H1 (cell line): ENCODE measurements around a stretch of chr17.

DNA sequence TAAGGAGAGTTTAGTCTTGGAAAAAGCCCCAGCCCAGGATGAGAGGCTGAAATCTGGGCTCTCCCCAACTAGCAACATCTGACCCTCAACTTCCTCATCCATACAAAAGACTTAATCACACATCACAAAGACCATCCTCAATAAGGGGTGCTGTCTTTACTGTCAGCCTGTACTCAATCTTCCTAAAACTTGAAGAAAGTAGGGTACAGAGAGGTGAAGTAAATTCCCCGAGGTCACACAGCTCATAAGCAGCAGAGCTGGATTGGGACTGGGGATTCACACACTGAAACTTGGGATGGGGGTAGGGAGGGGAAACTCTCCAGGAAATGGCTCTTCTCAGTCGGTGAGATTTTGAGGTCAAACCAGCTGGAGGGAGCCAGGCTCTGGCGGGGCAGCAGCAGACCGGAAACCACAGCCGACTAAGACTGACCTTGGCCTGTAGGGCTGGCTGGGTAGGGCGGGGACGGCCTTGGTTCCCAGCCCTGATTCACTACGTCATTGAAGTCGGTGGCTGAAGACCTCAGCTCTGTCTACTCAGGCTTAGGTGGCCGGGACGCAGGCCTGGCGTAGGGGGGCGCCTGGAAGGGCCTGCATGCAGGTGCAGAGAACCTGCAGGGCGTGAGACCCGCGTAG lies 11.6 kb upstream of the SLC4A1 start:
- RRBS = no CpG with 5 or more reads among the region's 16 CpGs
CAGE:
- cytosol, long polyA plus RNA = no peak
- long polyA plus RNA = no peak
- nucleus, long polyA plus RNA = no peak

DNA sequence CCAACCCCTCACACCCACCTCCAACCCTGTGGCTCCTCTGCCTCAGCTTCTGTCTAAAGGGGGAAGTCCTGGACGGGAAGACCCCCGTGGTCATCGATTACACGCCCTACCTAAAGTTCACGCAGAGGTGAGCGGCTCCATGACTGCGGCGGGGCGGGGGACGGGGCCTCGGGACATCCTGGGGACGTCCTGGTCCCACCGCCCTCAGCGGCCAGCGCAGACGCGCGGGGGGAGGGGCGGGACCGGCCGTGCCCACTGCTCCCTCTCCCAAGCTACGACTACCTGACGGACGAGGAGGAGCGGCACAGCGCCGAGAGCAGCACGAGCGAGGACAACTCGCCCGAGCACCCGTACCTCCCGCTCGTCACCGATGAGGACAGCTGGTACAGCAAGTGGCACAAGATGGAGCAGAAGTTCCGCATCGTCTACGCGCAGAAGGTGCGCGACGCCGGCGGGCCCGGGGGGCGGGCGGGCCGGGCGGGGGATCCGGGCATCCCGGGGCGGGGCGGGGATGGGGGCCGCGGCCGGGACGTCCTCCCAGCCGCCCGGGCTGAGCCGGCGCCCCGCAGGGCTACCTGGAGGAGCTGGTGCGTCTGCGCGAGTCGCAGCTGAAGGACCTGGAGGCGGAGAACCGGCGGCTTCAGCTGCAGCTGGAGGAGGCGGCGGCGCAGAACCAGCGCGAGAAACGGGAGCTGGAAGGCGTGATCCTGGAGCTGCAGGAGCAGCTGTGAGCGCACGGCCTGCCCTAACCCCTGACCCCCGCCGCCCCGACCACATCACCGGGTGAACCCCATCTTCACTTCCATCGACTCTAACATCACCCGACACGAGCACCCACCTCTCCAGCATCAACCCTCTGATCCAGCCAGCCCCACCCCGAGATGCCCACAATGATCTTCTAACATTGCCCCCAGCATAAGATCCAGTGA lies 6.7 kb downstream of the RUNDC3A start:
- RRBS = under 1% methylated on average over 8 of the region's 86 CpGs
CAGE:
- cytosol, long polyA plus RNA = no peak
- long polyA plus RNA = no peak
- nucleus, long polyA plus RNA = start-site peak on the minus strand centred at position 440 of the sequence, 40 bp wide, 11 reads; start-site peak on the minus strand centred at position 588 of the sequence, 97 bp wide, 12 reads

DNA sequence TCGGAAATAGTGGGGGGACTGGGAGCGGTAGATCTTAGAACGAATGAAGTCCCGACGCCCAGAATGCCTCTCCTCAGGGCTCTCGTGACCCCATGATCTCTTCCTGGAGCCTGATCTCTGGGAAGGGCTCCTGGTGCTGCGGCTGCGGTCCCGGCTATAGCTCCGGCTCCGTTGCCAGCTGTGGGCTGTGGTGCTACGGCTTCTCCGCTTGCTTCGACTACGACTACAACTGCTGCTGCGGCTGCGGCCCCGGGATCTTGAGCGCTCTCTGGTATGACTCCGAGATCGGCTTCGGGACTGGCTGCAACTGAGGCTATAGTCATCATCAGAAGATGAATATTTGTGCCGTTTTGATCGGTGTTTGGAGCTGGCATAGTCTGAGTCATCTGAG lies 9.5 kb upstream of the ITGA2B start:
- RRBS = 96% methylated on average over 7 of the region's 24 CpGs
CAGE:
- cytosol, long polyA plus RNA = no peak
- long polyA plus RNA = no peak
- nucleus, long polyA plus RNA = no peak

GRCh38 chr17:44804265-44804703 lies 25.8 kb downstream of the GJC1 start:
- RRBS = no CpG with 5 or more reads among the region's 3 CpGs
CAGE:
- cytosol, long polyA plus RNA = no peak
- long polyA plus RNA = no peak
- nucleus, long polyA plus RNA = no peak

GRCh38 chr17:44850704-44851592 lies 3.3 kb downstream of the HIGD1B start:
- RRBS = no CpG with 5 or more reads among the region's 12 CpGs
CAGE:
- cytosol, long polyA plus RNA = no peak
- long polyA plus RNA = no peak
- nucleus, long polyA plus RNA = no peak

DNA sequence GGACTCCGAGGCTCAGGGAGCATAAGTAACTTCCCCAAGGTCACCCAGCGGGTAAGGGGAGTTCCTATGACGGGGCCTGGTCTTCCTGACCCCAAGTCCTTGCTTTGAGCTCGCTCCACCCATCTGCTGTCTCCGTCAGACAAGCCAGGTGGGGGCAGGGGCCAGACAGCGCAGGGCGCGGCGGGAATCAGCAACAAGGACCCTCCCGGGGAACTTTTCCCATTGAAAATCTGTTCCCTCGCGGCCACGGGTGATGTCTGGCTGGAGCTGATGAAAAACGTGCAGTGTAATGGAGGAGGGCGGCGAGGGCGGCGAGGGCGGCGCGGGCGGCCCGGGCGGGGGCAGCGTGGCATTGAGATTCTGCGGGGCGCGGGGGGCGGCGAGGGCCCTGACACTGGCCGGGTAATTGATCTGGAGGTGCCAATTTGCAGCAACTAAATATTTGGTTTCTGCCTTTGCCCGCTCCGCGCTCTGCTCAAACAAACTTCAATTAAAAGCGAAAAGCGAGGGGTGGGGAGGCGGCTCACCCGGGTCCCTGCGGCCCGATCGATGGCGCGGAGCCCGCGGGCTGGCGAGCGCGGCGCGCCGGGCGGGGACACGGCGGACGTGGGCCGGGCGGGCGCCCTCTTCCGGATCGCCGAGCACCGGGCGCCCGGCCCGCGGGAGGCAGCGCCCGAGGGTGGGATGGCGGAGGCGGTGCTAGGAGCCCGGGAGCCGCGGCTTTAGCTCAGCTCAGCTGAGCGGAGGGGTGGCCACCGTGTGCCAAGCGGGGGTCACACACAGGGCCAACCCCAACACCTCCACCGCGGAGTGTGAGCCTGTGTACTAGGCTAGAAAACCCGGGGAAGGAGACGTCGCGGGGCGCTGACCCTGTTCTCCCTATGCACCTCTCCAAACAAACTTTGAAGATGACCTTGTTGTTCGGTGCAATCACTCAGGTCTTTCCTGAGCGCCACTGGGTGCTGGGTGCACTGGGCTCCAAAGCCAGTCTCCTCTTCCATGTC lies 32.3 kb downstream of the DCAKD start:
- RRBS = 2% methylated on average over 31 of the region's 85 CpGs
CAGE:
- cytosol, long polyA plus RNA = no peak
- long polyA plus RNA = no peak
- nucleus, long polyA plus RNA = no peak

DNA sequence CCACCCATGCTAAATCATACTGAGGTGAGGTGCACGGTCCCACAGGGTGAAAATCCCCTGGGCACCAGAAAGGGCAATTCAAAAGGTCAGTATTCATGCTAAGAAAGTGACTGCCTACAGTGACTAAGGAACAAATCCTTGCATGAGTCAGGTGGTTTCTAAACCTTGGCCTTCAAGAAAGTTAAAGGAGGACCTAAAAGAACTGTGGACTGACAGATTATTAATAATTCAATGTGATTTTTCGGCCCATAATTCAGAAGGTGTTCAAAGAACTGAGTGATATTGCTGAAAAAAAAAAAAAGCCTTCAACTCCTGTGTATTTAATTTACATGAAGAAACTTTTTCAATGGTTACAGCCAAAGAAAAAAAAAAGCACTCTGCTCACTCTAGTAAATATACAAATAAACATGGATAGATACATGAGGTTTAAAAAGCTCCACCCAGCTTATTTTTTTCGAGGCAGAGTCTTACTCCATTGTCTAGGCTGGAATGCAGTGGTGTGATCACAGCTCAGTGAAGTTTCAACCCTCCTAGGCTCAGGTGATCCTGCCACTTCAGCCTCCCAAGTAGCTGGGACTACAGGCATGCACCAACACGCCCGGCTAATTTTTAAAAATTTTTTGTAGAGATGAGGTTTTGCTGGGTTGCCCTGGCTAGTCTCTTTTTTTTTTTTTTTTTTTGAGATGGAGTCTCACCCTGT lies 4.4 kb downstream of the DCAKD start:
- RRBS = no CpG with 5 or more reads among the region's 5 CpGs
CAGE:
- cytosol, long polyA plus RNA = no peak
- long polyA plus RNA = no peak
- nucleus, long polyA plus RNA = no peak

GRCh38 chr17:45073572-45074236 lies 12.6 kb downstream of the NMT1 start:
- RRBS = no CpG with 5 or more reads among the region's 5 CpGs
CAGE:
- cytosol, long polyA plus RNA = no peak
- long polyA plus RNA = no peak
- nucleus, long polyA plus RNA = no peak

DNA sequence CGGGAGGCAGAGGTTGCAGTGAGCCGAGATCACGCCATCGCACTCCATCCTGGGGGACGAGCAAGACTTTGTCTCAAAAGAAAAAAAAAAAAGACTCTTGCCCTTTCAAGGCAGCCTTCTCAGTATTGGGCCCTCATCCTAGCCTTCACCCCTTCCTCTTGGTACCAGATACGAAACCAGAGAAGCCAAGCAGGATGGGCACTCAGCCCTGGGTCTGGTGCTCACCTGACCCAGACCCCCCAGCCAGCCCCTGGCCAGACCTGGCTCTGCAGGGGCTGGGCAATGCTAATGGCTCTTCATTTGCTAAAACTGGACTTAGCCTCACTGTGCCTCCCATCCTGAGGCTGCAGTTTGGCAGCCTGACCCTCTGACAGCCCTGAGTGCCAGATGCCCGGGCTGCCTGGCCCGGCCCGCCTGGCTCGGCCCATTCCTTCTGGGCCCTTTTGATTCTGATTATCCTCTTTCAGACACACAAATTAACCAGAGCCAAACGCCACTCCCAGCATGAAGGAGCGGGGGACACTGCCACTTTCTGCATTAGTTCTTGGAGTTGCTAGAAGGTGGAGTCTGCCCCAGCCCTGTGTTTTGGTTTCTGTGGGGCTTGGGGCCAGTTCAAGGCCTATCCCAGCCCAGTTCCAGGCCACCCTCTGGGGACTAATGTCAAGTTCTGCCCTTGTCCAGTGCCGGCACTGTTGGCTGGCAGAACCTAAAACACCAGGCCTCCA lies 21.8 kb downstream of the PLCD3 start:
- RRBS = no CpG with 5 or more reads among the region's 13 CpGs
CAGE:
- cytosol, long polyA plus RNA = no peak
- long polyA plus RNA = no peak
- nucleus, long polyA plus RNA = no peak

- RRBS = 94% methylated on average over 24 of the region's 76 CpGs
CAGE:
- cytosol, long polyA plus RNA = no peak
- long polyA plus RNA = no peak
- nucleus, long polyA plus RNA = no peak
Observed at GRCh38 chr17:45120734-45121595, 11.3 kb downstream of the PLCD3 start.

- RRBS = no CpG with 5 or more reads among the region's 9 CpGs
CAGE:
- cytosol, long polyA plus RNA = no peak
- long polyA plus RNA = no peak
- nucleus, long polyA plus RNA = no peak
Observed at GRCh38 chr17:45127085-45127483, 5.2 kb downstream of the PLCD3 start.

DNA sequence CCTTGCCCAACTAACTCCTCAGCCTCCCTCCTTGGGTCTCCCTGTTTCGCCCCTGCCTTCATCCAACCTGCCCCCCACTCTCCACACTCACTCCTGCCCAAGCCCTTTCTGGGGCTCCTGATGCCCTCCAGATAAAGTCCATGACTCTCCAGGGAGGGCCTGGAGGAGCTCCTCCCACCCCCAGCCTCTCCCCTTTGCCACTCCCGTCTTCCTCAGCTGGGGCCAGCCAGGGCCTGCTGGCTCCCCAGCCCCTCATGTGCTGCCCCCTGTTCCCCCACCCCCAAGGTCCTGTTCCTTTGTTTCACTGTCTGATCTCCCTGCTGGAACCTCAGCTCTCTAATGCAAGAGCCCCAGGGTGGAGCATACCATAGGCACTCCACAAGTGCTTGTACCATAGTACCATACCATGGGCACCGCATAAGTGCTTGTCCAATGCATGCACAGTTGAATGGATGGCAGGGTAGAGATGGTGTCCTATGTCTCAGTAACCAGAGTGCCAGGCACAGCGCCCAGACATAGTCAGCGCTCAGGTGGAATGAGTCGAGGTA lies 1.6 kb downstream of the PLCD3 start:
- RRBS = no CpG with 5 or more reads among the region's 6 CpGs
CAGE:
- cytosol, long polyA plus RNA = no peak
- long polyA plus RNA = no peak
- nucleus, long polyA plus RNA = no peak

DNA sequence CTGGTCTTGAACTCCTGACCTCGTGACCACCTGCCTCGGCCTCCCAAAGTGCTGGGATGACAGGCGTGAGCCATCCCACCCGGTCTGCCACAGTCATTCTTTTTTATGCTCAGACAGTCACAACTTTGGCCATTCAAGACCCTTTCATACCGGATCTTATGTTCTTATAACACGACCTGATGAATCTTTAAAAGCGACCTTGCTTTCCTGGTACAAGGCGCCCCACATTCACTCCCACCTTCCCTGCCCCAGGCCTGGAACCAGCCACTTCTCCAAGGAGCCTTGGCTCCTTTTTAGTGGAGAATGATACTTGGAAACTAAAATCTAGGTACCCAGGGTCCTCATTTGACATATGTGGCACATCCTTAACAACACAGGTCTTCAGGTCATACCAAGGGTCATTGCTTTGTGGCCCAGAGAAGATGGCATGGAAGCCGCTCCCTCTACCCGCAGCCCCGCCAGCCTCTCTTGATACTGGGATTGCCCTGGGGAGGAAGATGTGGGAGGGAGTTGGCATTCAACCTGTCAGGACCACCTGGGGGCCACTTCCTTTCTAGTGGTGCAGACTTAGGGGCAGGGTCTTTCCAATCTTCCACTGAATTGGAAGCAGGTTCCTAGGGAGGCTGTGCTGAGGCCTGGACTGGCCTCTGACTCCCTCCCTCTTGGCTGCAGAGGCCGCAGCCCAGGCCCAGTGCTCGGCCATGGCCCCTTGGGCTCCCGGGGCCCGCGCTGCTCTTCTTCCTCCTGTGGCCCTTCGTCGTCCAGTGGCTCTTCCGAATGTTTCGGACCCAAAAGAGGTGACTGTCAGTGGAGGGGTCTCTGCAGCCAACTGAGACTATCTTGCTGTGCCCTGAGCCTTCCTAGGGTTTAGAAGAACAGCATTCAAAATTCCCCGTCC lies 5.3 kb upstream of the HEXIM1 start:
- RRBS = 5% methylated on average over 3 of the region's 21 CpGs
CAGE:
- cytosol, long polyA plus RNA = no peak
- long polyA plus RNA = no peak
- nucleus, long polyA plus RNA = no peak

- RRBS = no CpG with 5 or more reads among the region's 26 CpGs
CAGE:
- cytosol, long polyA plus RNA = no peak
- long polyA plus RNA = no peak
- nucleus, long polyA plus RNA = no peak
Observed at GRCh38 chr17:45149131-45149565, 873 bp downstream of the HEXIM1 start.

- RRBS = no CpG with 5 or more reads among the region's 1 CpG
CAGE:
- cytosol, long polyA plus RNA = no peak
- long polyA plus RNA = no peak
- nucleus, long polyA plus RNA = no peak
Observed at GRCh38 chr17:45158137-45158396, 3.6 kb upstream of the HEXIM2 start.

DNA sequence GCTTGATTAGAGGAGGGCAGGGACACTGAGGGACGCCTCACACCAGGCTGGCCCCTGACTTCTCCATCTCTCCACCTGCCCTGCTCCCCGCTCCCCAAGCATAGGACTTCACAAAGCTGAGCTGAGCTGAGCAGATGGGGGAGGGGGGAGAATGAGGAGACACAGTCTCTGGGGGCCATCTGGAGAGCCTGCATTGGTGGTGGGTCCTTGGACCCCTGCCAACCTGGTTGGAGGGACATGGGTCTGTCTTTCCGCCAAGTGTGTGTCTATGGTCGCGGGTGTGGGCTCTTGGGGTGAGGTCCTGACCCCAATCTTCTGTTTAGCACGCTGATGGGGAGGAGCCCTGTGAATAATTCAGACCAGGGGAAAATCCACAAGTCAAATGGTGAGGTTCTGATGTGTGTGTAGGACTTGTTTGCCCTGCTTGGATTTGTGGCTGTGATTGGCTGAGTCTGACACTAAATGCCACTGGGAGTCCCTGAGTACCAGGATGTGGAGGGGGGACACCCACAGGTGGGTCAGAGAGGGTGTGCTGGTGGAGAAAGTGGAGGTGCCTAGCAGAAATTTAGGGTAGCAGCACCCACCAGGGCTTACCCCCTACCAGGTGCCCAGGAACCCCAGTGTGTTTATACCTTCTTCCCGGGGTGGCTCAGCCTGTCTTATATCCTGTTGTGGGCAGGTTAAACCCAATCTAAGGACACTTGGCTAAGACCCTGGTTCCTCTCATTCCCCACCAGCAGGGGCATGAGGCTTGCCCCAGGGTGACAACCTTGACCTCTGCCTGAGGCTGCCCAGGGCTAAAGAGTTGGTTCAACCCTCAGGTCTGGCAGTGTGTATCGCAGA lies 2.1 kb downstream of the FMNL1 start:
- RRBS = no CpG with 5 or more reads among the region's 8 CpGs
CAGE:
- cytosol, long polyA plus RNA = no peak
- long polyA plus RNA = no peak
- nucleus, long polyA plus RNA = no peak

DNA sequence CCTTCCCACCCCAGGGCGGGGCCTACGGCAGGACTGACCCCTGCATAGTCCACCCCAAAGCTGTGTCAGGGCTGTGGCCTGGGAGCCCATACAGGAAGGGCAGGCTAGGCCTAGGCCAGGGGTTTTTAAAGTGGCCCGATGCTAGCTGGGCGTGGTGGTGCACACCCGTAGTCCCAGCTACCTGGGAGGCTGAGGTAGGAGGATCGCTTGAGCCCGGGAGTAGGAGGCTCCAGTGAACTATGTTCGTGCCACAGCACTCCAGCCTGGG lies 10.1 kb downstream of the FMNL1 start:
- RRBS = no CpG with 5 or more reads among the region's 8 CpGs
CAGE:
- cytosol, long polyA plus RNA = no peak
- long polyA plus RNA = no peak
- nucleus, long polyA plus RNA = no peak

DNA sequence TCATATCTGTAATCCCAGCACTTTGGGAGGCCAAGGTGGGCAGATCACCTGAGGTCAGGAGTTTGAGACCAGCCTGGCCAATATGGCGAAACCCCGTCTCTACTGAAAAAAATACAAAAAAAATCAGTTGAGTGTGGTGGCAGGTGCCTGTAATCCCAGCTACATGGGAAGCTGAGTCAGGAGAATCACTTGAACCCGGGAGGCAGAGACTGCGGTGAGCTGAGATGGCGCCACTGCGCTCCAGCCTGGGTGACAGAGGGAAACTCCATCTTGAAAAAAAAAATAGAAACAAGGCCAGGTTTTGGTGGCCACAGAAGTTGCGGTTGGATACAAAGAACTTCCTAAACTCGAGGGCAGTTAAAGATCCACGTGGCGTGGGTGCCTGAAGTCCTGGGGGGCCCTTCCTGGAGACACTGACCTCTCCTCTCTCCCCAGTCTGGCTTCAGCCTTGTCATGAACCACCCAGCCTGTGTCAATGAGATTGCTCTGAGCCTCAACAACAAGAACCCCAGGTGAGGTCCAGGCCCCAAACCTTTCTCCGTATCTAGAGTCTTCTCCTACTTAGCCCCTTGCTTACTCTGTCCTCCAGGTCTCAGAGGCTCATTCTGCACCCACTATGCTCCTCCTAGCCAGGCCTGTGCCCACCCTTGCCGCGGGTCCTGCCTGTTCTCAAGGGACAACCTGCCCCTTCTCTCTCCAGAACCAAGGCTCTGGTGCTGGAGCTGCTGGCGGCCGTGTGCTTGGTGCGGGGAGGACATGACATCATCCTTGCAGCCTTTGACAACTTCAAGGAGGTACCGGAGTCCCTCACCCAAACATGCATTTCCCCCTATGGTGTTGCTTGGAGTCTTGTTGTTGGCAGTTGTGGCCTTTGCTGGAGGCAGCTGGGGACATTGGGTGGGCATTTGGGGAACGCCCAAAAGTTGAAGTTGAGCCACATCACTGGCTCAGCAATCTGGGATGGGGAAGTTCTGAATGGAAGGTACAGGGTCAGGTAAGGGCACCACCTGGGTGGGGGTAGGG lies 15.5 kb downstream of the FMNL1 start:
- RRBS = no CpG with 5 or more reads among the region's 18 CpGs
CAGE:
- cytosol, long polyA plus RNA = no peak
- long polyA plus RNA = no peak
- nucleus, long polyA plus RNA = no peak

DNA sequence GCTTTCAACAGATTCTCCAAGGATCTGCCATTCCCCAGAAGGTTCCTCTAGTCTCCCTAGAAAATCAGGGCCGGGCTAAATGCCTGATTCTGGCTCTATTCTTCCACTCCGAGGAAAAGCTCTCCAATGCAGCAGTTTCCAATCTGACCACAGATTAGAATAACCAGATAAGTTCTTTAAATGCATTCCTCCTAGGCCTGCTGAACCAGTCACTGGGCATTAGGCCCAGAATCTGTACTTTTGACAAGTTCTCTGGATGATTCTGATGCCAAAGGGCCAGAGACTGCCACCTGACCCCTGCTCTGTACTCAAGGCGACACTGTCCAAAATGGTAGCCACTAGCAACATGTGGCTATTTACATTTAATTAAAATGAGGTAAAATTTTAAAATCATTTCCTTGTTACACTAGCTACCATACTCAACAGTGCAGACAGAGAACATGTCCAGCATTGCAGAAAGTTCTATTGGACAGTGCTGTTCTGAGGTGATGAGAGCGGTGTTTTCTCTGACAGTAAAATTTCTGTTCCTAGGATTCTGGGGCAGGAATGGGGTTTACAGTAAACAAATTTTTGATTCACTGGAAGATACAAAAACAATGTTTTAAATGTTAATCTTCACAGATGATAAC lies 22.2 kb downstream of the MAP3K14 start:
- RRBS = no CpG with 5 or more reads among the region's 4 CpGs
CAGE:
- cytosol, long polyA plus RNA = no peak
- long polyA plus RNA = no peak
- nucleus, long polyA plus RNA = no peak

DNA sequence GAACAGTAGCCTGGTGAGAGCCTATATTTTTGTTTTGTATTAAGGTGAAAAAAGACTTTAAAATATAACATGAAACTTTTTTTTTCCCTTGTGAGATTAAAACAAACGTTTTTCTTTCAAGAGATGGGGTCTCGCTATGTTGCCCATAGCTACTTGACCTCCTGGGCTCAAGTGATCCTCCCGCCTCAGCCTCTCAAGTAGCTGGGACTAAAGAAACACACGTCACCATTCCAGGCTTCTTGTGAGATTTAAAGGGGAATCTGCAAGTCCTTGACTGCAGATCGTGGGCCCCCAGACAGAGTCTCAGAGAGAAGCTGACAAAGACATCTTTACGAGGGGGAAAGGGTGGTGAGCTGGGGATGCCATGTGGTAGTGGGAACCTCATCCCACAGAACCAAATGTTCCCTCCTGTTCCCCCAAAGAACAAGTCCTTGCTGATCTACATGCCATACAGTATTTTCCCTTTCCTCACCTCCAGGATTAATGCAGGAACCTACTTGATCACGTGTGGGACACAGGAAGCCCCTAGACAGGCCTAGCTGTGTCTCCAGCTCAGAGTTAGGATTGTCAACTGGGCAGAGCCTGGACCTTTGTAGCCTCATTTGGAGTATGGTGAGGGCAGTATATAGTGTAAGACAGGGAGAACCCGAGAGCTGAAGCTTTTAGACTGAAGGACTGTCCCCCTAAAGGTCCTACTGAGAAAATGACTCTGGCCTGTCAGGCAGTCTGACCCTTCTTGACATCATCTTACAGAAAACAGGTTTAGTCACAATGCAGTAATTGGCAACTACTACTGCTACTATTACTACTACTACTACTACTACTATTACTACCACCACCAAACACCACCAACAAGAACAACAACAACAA lies 4.1 kb downstream of the MAP3K14 start:
- RRBS = no CpG with 5 or more reads among the region's 8 CpGs
CAGE:
- cytosol, long polyA plus RNA = no peak
- long polyA plus RNA = no peak
- nucleus, long polyA plus RNA = no peak